SJSA1 (cell line): ENCODE data around the genes DND1, PCDHA2, PCDHA13 and PCDHB4.

- RAMPAGE, long total RNA: no peak
These were observed 45.6 kb downstream of the CYSTM1 start for GRCh38 chr5:140220513-140221151.

DNA sequence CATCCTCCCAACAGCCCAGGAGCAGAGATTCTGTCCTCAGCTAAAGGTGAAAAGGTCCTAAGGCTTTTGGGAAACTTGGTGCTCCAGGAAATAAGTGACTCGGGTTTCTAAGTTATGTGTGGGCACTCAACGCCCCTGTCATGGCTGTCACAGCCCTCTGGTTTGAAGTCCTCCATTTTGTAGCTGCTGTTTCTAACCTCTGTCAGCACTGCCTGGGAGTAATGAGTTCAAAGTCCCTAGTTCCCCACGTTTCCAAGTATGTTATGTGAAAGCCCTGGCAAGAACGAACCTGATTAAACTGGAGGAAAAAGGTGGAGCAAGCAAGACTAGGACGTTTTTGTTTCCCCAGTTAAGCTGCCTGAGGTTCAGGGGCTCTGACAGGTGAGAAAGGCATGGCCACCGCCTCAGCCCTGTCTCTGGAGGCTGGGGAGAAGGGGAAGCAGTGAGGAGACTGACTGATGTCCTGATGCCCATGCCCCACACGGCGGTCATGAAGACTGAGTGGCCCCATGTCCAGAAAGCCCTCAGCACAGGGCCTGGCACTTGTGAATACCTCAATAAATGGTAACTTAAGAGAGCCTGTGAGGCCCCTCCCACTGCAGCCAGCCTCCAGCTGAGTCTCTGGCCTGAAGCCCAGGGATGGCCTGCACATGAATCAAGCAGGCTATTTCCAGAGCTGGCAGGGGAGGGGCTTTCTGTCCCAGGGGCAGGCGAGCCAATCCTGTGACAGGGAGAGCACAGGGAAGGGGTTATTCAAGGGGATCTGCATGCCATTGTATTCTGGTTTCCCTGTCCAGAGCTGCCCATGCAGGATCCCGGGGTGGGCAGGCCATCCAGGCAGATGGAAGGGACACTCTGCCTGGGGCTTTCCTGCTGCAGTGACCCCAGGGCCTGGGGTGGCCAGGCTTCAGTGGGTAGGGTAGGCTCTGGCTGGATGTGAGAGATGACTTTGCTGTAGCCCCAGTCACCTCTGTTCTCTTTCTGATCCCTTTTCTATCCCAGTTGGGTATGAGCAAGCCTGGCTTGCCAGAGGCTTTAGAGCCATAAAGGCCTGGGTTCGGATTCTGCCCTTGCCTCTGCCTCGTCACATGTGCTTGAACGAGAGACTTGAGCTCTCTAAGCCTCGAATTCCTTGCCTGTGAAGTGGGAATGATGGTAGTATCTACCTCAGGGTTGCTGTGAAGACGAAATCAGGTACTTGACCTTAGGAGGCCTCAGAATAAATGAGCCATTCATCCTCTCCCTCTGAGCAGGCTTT is 61.6 kb downstream of the PFDN1 start:
- RAMPAGE, long total RNA: no peak

GRCh38 chr5:140273268-140273851 is 29.5 kb downstream of the PFDN1 start:
- RAMPAGE, long total RNA: no peak

GRCh38 chr5:140292959-140293387 is 9.9 kb downstream of the PFDN1 start:
- RAMPAGE, long total RNA: no peak

DNA sequence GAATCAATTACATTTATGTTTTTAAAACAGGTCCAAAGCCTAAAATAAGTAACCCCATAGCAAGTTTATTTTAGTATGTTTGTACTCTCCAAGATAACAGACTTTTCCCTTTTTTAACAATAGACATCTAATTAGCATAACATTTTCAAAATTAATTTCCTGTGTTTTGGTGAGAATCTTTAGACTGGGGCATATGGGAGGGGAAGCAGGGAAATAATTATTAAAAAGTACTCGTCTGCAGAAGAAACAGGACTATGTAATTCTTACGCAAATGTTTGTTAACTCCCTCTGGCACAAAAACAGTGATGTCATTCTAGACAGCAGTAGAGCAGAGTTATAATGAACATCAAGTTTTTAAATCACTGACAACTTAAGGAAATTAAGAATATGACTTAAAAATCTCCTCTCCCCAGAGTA is 9.5 kb downstream of the PFDN1 start:
- RAMPAGE, long total RNA: no peak

DNA sequence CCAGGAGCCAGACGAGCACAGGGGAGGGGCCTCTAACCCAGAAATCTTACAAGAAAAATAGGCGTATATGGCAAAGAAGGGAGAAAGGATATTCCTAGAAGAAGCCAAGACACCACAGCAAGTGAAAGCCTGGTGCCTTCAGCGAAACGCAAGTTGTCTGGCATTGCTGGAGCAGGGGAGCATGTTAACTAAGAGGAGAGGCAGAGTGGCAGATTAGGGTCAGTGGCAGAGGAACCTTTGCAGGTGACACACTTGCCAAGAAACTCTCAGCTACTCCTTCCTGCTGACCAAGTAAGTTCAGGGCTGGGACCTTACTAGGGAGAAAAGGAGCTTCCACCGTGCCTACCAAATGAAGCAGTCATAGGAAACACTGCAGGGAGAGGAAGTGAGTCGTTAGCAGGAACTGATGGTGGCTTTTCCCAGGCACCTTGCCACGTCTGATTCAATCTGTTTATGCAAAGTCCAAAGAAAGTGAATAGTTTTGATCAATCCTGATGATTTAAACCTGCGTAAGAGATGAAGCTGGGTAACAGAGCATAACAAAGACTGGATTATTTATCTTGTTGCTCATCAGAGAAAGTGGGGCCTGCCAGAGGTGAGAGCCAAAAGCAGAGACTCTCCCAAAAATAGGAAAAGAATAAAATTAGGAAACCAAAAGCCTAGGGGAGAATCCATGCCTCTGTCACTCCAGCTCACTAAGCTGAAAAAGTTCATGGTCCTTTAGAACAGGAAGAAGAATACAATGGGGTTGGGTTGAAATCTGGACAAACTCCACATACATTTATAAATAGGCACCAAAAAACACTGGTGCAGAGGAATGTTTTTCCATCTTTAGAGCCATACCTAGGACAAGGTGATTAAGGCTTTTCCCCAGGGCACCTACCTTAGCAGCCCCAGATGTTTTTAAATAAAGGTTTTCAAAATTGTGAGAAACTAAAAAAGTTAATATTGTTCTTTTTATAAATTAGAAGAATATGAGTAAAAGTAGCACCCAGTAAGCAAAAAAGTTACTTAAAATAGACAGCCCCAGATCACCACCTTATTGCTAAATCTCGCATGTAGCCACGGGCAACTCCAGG is 9.3 kb upstream of the PFDN1 start:
- RAMPAGE, long total RNA: no peak

DNA sequence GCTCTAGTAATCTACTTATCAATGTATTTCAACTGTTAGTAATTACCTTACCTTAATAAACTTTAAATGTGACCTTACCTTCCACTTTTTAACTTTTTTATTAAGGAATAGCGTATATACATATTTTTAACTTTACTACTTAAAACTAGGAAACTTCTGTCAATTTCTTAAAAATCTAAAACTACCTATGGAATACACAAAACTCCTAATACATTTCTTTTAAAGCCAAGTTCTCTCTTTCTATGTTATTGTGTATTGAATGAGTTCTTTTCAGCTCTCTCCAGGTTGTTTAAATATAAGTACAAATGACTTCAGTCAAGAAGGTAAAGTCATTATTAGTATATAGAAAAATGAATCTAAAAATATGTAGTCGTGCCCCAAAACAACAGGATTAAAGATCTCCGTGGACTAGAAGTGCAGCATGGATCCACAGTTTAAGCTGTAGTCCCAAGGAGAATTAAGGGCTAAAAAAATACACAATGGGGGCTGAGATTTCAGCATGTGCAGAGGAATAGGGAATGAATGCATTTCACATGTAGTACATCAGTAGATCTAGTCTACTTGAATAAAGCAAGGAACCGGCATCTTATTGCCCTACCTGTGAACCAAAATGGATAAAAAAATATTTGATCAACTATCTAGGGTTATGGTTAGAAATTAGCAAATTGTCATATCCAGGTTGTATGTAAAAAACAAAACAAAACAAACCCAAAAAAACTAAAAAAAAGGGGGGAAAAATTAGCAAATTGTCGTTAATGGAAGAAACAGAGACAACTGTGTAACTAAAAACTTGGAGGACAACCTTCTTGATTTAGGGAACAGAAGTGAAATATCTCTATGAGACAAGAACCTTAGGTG is 72.4 kb upstream of the EIF4EBP3 start:
- RAMPAGE, long total RNA: no peak

DNA sequence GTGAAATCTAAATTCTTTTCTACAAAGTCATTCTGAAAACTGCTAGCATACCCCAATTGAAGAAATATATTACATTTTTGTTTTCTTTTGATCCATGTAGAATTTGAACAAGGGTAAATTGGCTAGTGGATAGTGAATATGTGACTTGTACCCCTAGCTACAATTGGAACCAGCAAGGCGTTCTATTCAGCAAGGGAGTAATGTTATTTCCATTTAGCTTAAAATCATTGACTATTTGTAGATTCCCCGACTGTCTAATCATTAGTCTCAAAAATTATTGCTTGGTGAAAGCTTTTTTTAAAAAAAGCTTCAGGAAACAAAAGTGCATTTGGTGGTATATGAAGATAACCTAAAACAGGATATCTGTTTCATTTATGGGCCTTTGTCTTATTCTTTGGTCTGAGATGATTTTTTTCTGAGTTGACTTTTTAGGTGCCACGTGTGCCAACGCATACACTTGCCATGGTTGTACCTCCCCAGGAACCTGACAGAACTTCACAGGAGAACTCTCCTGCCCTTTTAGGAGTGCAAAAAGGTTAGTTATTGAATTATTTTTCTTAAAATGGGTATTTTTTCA is 60.8 kb upstream of the EIF4EBP3 start:
- RAMPAGE, long total RNA: no peak

DNA sequence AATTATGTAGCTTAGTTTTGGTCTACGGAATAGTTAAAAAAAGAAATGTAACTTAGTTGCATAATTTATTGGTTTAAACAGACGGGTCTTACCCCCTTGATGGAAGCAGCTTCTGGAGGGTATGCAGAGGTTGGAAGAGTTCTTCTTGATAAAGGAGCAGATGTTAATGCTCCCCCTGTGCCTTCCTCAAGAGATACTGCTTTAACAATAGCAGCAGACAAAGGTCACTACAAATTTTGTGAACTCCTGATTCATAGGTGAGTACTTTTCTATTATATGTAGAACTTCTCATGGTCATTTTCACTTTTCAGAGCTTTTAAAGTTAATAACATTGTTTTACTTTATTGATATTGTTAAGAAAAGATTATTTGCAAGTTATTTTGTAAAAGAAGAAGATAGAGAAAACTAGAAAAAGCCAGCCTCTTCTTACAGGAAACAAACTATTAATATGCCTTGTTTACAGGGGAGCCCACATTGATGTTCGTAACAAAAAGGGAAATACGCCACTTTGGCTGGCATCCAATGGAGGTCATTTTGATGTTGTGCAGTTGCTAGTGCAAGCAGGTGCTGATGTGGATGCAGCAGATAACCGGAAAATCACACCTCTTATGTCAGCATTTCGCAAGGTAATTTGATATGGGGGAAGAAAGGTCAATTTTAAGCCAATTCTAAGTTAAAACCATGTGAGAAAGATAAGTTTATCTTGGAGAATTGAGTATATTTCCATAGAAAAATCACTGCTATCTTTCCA is 37.7 kb upstream of the EIF4EBP3 start:
- RAMPAGE, long total RNA: no peak

DNA sequence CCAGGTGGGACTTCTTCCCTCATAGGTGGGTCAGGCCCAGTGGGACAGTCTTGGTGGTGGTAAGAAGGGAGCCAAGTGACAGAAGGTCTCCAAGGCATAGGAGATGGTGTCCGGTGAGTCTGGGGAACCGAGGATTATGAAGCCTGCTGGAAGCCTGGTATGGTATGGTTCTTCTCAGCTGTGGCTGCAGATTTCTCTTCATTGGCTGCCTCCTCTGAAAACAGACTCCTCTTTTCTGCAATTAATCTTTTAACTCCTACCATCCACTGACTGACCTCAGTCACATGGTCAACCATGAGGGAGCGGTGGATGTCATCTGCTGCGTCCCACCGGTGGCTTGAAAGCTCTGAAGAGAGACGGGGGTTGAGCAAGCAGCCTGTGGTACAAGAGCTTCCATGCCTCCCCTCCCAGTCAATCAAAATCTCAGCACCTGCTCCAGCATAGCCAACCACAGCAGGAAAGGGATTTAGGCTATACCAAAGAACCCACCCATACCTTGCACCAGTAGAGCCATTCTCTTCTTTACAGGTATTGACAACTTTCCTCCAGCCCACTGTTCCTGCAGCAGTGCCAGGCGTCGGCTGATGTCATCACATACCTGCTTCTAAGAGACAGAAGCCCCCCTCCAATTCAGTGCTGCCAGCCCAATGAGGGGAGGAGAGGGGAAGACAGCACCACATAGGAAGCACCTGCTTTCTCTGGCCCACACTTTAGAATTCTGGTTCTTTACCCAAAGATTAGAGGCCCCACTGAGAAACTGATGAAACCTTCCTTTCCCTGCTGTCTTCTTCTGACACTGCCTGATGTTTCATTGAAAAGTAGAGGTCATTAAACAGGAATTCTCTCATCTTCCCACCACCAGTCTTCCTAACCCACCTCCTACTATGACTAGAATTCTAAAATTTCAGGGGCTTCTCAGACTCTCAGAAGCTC is 3.4 kb downstream of the EIF4EBP3 start:
- RAMPAGE, long total RNA: no peak

GRCh38 chr5:140551499-140552459 is 4.3 kb downstream of the EIF4EBP3 start:
- RAMPAGE, long total RNA: no peak

DNA sequence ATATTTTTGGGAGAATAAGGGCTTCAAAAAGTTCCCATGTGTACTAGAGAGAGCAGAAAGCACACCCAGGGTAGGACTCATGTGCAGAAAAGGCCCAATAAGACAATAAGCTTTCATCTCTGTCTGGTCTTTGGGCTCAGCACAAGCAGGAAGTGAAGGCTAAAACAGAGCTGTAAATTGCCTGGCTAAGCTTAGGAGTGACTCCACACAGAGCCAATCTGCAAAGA is 12.0 kb downstream of the SLC35A4 start:
- RAMPAGE, long total RNA: no peak

DNA sequence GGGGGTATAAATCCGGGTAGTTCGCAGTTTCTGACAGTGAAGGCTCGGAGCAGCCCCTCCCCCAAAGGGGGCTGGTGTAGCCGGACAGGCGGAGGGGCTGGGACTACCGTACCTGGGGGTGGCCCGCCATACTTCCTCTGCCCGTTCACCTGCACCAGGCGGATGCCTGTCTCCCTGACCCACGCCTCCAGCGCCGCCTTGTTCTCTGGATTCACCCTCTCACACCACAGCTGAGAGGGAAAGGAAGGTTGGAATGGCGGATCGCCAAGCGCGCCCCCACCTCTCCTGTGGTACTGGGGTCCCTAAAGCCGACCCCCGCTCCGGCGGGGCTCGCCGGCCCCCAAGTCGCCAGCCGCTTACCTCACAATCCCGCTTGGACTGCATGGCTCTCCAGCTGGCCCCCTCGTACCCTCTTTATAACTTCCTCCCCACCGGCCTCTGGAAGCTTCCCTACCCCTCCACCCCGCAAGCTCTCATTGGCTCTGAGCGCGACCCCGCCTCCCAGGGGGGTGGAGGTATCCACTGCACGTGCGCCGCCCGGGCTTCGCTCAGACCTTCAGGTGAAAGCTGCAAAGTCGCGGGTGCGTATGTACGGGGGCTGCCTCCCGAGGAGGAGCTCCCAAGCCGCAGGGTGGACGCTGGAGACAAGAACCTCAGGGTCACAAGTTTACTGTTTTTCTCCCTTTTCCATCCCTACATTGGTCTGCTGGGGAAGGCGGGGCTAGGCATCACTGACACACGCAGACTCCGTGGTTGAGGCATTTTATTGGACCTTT is at the start of gene DND1:
Gene DND1 (minus strand): TSS at position 418 of the 776 bp plus-strand sequence.
- RAMPAGE, long total RNA: no peak

DNA sequence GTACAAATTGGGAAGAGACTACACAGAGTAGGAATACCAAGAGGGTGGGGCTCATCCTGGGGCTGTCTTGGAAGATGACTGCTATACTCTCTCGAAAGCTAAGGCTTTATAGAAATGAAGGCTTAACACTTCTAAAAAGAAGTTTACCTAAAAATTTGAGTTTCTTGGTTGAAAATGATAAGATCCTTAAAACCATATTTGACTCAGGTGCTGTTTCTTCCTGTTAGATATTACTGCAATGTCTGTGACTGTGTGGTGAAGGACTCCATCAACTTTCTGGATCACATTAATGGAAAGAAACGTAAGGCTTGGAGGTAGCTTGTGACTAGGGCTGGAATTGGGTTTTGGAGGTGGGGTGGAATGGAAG is 3.4 kb downstream of the ZMAT2 start:
- RAMPAGE, long total RNA: no peak

- RAMPAGE, long total RNA: no peak
These were observed at the start of gene PCDHA2 for GRCh38 chr5:140794583-140795054. TSS of gene PCDHA2 (plus strand) at chr5:140794852.

DNA sequence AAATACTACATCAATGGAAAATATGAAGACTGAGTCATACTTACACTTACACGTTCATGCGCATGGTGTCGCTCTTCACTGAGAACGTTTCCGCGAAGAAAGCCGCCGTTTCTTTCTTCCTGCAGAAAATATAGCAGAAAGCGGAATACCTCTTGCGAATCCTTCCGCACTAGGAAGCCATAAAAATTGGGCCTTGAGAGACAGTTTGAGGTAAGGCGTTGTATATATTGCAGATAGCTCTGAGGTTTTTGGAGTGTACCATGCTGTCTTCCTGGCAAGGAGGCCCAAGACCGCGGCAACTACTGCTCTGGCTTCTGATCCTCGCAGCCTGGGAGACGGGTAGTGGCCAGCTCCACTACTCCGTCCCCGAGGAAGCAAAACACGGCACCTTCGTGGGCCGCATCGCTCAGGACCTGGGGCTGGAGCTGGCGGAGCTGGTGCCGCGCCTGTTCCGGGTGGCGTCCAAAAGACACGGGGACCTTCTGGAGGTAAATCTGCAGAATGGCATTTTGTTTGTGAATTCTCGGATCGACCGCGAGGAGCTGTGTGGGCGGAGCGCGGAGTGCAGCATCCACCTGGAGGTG is at the start of gene PCDHA13:
Gene PCDHA13 (plus strand): TSS at position 116 of the 584 bp plus-strand sequence.
- RAMPAGE, long total RNA: no peak

- RAMPAGE, long total RNA: no peak
These were observed 37.8 kb downstream of the PCDHAC2 start for GRCh38 chr5:141003757-141004754.

DNA sequence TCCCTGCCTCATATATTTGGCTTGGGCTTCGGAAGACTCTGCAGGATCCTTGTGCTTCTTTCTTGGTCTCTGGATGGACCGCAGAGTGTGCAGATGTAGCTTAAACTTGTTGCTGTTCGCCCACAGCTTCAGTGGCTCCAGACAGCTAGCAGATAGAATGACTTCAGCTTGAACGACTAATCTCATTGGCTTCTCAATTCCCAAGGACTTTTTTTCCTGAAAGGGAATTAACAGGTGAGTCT is 298 bp upstream of the PCDHB1 start:
- RAMPAGE, long total RNA: no peak

- RAMPAGE, long total RNA: no peak
These were observed 9.8 kb upstream of the PCDHB2 start for GRCh38 chr5:141084302-141085306.

DNA sequence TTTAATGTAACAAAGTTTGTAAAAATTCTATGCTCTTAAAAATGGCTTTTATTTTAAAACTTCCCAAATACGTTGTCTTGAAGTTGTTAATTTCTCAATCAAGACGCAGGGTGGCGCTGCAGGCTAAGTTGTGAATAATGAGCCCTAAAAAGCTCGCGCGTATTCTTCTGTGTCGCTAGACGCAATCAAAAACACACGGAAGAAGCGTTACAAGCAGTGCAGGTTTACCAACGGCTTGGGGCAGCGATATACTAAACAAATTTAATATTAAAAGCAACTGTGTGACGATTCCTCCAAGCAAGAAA is at the start of gene PCDHB4:
Gene PCDHB4 (plus strand): TSS at position 194 of the 305 bp plus-strand sequence.
- RAMPAGE, long total RNA: no peak